Brain (tissue), 1 donor: ENCODE data around the gene TRMT61A.

DNA sequence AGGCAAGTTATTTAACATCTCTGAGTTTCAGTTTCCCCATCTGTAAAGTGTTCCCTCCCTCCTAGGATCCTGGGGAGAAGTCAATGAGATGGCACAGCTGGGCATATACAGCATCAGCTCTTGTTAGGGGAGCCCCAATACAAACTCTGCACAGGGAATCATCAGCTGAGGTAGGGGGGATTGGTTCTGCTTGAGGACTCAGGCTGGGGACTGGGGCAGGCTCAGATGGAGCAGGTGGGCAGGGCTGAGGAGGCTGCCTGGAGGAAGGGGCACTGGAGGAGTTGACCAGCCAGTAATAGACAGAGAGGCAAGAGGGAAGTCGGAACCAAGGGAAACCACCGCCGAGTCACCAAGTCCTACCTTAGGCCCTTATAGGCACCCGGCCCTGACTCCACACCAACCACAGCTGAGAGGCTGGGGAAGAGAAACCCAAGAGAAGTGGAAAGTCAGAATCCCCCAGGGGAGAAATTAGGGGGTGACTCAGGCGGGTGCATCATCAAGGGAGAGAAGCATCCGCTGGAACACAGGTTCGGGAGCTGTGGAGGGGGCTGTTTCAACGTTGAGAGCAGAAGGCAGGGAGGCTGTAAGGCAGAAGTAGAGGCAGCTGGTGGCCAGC is 1.7 kb upstream of the TRMT61A start:
- RRBS = no CpG with 5 or more reads among the region's 8 CpGs

DNA sequence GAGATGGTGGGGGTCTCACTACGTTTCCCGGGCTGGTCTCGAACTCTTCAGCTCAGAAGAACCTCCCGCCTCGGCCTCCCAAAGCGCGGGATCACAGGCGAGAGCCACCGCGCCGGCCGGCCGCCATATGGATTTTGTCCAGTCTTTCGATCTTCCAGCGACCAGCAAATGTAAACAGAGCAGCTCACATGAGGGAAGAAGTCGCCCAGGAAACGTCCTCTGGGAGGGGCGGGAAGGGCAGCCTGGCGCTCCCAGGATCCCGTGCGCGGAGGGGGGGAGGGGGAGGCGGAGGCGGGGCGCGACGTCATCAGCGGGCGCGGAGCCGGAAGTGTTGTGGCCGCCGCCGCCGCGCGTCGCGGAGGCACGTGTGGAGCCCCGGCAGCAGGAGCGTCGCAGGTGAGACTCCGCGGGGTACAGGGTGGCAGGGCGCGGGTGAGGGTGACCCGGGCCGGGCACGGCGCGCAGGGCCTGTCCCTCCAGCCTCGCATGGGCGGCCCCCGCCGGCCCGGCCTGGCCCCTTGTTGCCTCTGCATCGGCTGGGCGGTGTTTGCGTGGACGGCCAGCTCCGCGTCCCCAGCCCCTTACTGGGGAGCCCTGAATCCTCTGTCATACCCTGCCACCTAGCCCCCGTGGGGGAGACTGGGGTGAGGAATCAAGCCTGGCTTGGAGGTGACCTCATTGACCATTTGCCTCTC is at the start of gene TRMT61A:
TSS of gene TRMT61A (plus strand) at position 331 of the 695 bp plus-strand sequence.
- RRBS = under 1% methylated on average over 28 of the region's 64 CpGs

- RRBS = no CpG with 5 or more reads among the region's 10 CpGs
Measured at GRCh38 chr14:103535939-103536469, 7.0 kb downstream of the TRMT61A start.

- RRBS = 52% methylated on average over 4 of the region's 36 CpGs
Measured at GRCh38 chr14:103538086-103539138, 9.4 kb downstream of the TRMT61A start.

- RRBS = 4% methylated on average over 5 of the region's 39 CpGs
Measured at GRCh38 chr14:103606898-103607995, 21.8 kb upstream of the KLC1 start.

GRCh38 chr14:103702870-103703395 is 12.3 kb downstream of the XRCC3 start:
- RRBS = no CpG with 5 or more reads among the region's 18 CpGs

DNA sequence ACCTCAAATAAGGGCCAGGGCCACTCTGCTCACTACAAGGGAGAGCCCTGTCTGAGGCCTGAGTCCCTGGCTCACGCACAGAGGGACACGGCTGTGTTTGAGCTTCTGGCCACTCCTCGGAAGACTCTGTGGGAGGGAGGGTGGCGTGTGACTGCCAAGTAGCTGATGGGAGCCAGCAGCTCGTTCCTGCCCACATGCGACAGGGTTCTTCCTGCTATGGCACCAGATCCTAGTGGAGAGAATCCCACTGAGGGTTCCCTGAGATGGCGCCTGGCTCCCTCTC is 23.5 kb downstream of the ZFYVE21 start:
- RRBS = no CpG with 5 or more reads among the region's 7 CpGs

DNA sequence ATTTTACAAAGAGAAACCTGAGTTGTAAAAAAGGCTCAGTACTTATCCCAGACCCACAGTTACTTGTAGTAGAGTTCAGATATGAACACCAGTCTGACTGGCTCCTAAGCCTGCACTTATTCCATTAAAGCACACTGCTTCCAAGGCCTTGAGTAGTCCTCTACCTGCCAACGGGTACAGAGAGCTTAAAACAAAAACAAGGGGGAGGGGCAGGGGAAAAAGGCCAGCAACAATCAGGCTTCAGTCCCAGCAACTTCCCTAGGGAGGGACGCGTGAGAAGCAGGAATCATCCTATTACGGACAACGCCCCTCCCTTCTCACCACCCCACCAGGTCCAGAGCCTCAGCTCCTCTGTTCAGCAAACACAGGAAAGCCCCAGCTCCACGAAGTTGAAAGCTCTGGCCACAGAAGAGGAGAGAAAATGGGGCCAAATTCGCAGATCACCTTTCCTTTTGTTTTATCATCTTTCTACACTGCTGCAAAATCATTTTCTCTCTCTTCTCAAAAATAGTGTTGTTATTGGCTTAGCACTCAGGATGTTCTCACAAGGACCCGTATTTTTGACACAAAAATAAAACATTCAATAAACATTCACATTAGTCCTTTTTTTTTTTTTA is 27.4 kb downstream of the PPP1R13B start:
- RRBS = no CpG with 5 or more reads among the region's 8 CpGs

GRCh38 chr14:103861493-103862145 is 14.2 kb upstream of the PPP1R13B start:
- RRBS = no CpG with 5 or more reads among the region's 9 CpGs

DNA sequence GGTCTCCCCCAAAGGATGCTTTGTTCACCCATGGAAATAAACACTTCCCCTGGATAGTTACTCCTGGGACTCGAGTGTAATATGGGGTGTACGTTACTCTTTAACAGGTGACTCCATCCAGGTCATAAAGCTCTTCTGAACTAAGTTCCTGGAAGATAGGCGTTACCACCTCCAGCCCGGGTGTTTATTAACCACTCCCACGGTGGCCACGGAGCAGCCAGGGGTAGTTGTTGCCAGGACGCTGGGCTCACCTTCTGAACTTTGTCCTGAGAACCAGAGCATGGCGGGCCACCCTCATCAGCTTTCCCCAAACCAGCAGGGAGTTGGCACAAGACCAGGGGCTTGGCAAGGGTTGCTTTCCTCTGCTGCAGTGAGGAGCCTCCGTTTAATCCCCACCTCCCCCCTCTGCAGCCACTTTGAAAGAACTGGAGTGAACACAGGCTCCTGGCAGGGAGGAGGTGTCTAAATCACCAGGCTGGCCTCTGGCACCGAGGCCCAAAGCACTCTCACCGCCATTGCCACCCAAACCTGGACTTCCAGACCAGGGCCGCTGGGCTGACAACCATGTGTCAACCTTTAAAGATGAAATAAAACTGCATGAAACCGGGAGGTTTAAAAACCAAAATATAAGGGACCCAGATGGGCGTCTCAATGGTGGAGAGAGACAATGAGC is 24.2 kb downstream of the ATP5MJ start:
- RRBS = no CpG with 5 or more reads among the region's 14 CpGs

DNA sequence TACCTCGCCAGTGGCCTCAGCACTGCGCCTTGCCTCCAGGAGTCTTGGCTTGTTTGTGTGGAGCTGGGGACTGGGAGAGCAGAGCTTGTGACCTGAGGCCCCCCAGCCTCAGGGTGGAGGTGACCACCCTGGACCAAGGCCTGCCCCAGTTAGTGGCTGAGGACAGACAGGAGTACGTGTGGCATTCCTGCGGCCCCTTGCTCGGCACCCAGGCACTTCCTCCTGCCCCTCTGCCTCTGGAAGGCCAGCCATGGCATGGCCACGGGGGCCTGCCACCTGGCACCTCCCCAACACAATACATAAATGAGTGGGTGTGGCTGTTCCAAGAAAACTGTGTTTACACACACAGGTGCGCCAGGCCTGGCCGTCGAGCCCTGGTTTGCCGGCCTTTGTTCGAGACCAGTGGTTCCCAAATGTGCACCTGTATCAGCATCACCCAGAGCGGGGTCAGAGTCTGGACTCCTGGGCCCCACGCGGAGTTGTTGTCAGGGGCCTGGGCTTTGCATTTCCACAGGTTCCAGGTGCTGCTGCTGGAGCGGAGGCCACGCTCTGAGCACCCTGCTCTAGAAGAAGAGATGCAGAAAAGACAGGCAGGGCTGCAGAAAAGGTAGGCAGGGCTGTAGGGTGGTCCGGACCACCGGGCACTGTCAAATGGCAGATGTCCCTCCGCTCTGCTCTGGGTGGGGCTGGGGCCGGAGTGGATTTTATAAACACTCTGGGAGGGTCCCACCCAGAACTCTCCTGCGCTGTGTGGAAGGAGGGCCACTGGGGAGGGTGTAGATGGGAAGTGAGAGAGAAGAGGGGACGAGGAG is 4.3 kb upstream of the ASPG start:
- RRBS = 92% methylated on average over 3 of the region's 22 CpGs

DNA sequence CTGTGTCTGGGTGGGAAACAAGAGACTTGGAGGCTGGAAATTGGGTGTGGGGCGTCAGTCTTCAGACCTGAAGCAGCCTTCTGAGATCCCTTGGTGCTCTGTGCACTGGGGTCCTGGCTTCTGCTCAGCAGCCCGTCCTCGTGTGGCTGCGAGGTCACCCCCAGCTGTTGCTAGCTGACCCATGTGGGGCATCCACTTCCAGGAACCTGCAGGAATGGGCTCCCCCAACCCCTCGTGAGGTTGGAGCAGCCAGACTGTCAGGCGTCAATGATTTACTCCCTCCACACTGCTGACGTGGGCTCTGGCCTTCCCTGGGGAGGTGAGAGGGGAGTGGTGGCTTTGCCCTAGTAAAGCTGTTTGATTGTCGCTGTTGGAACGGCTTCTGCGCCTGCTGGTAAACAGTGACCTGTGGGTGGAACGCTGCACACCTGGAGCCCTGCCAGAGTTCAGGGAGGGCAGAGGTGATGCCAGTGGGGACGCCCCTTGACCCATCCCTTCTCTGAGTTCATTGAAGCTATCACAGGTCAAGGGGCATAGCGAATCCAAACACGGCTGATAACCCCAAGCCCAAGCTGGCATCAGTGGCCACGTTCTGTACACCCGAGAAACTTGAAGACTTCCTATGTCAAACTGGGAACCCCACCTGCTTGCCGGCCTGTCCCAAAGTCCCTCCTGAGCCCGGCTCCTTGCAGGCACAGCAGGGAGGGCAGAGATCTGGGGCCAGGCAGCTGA is 2.5 kb downstream of the ASPG start:
- RRBS = 98% methylated on average over 1 of the region's 18 CpGs

GRCh38 chr14:104117798-104118442 is 20.5 kb upstream of the KIF26A start:
- RRBS = 44% methylated on average over 16 of the region's 42 CpGs

DNA sequence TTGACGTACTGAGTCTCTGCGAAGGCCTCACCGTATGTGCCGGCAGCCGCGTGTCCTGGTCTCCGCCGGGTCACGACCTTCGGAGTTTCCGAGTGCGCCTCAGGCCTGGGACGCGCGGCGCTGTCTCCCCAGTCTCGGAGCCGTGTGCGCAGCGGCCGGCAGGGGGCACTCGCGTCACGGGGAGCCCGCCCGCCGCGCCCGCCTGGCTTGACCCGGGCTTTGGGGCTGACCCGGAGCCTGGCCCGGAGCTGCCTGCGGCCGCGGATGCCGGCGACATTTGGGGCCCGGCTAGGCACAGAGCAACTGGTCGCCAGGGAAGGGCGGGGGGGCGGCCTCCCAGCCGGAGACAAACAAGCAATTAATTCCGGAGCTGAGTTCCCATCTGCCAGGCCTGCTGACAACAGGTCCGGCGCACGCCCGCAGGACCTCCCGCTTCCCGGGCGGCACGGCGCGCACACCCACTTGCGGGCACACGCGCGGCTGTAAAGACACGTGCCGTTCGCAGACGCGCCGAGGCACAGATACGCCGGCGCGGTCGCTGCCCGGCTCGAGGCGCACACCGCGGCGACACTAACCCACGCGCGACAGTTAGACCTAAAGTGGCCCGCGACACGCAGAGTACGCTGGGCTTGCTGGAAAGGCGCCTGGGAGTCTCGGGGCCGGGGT is 755 bp upstream of the KIF26A start:
- RRBS = 3% methylated on average over 39 of the region's 84 CpGs

DNA sequence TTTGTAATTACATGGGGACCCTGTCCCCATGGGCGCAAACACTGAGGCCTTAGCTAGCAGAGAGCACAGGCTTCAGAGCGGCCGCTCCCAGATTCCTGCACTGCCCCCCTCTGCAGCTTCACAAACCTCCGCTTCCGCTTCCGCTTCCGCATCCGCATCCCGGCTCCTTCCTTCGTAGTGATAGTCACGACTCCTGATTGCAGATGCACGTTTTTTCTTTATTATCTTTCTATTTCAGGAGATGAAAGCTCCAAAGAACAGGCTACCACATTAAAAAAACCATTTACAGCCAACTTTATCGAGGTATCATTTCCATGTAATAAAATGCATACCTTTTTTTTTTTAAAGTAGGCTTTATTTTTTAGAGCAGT is 129.7 kb downstream of the KIF26A start:
- RRBS = no CpG with 5 or more reads among the region's 13 CpGs

GRCh38 chr14:104294754-104295044 is 156.3 kb downstream of the KIF26A start:
- RRBS = 40% methylated on average over 2 of the region's 9 CpGs

GRCh38 chr14:104354146-104354842 is 215.9 kb downstream of the KIF26A start:
- RRBS = 20% methylated on average over 1 of the region's 15 CpGs

DNA sequence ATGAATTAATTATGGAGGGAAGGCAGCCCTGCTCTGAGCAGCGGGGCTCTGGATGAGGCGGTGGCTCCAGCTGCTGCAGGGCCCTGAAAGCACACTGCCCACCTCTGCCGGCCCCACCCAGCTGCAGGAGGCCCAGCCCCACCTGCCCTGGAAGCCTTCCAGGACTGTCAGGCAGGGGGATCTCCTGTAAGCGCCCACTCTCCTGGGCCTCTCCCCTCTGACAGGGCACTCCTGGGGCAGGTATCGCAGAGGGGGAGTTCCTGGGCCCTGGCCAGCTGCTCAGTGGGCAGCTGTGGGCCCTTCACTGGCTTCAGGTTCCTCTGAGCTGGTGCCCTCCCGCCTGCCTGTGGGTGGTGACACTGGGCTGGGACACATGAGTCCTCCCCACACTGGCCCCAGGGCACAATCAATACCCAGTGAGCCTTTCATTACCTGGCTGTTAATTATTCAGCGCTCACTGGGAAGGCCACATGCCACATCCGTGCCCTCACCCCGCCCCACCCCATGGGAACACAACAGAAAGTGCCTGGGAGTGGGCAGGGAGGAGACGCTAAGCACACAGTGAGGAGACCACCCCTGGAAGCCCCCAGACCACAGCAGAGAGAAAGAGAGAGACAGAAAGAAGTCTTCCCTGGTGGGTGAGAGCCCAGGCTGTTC is 142.3 kb upstream of the C14orf180 start:
- RRBS = no CpG with 5 or more reads among the region's 10 CpGs

DNA sequence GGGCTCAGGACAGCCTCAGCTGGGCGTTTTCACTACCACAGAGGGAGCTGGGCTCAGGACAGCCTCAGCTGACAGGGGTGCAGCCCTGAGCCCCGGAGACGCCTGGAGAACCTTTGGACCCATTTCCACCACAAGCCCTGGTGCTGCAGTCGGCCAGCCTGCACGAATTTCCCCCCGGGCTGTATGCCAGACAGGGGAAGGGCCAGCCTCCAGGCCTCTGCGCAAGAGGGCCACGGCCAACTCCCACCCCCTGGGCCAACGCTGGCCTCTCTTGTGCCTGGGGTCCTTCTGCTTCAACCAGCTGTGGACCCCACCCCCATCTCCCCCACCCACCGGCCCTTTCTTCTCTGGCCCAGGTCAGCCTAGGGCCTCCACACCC is 2.6 kb upstream of the C14orf180 start:
- RRBS = 35% methylated on average over 5 of the region's 10 CpGs

GRCh38 chr14:104680857-104681663 is 8.4 kb upstream of the INF2 start:
- RRBS = no CpG with 5 or more reads among the region's 23 CpGs